ENCODE results near the gene KCNG3.

DNA sequence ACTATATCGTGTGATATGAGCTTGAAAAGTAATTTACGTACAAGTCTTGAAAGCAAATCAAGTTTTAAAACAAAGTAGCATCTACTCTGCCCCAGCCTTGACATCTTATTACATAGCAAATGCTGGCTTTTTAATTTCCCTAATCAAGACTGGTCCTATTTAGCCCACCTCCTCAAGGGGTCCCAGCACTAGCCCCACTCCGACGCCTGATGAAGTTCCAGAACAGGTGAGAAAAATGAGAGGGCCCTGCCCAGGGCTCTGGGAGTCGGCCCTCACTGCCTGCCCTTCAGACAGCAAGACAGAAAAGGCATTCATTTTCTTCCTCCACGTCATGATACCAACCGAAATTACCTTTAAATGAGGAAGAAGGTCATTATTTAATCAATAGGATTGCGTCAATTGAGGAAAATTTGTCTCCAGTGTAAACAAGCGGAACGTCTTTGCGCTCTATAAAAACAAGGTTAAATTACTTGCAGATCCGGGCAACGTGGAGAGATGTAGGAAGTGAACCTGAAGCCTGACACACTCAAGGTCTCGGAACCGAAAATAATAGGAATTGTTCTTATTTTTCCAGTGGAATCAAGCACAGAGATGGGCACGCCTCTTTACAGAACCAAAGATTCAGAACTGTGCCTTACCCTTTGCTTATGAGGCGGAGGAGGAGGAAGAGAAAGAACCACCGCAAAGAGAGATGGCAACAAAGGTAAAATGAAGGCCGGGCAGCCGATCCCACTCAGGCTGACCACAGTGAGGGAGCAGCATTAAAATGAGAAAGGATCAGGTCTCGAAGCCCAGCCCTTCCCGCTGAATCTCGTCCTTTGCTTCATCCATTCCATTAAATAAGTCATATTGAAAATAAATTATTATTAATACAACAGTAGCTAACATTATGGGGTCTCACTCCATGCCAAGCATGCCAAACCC lies 170.5 kb upstream of the PKDCC start:
- PRO-cap = no peak

GRCh38 chr2:41938026-41938930 lies 109.5 kb upstream of the PKDCC start:
- PRO-cap = no peak

DNA sequence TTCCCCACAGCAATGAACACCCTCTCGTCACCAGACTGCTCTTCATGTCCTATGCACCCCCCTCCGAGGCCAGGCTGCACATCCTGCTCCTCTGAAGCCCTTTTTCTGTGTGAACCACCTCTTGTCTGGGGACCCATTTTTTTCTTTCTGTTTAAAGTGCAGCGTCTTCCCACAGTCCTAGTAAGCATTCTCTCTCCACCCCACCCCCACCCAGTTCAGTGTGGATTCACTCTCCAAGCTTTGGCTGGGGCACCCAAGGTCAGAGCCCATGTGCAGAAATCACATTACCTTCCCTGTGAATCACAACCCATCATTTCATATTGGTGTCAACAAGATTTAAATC lies 26.4 kb upstream of the PKDCC start:
- PRO-cap = no peak

- PRO-cap = no peak
Observed at GRCh38 chr2:42060956-42061685, 13.3 kb downstream of the PKDCC start.

GRCh38 chr2:42072154-42072735 lies 24.4 kb downstream of the PKDCC start:
- PRO-cap = no peak

DNA sequence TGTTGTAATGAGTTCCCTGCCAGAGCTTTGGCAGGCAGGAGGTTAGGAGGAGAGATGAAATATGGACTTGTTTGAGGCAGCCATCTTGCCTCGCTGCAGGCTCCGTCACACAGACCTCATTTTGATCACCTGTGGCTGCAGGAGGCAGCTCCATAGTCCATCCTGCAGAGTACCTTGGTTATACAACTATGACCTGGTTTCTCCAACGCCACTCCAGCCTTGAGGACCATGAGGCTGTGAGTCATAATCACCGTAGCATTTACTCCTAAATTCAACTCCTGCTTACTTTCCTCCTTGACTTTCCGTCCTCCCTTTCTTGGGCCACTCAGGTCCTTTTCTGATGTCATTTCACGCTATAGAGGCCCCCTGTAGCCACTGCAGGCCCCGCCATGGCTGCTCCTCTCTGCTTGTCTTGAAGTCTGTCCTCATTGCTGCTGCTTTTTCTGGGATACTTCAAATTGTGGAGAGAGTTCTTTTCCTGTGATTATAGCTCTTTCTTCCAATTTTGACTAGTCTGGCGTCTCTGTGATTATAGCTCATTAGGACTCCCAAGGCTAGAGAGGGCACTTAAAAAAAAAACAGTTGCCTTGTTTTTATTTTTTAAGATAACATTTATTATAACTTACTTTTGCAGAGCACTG lies 26.3 kb upstream of the EML4 start:
- PRO-cap = no peak

DNA sequence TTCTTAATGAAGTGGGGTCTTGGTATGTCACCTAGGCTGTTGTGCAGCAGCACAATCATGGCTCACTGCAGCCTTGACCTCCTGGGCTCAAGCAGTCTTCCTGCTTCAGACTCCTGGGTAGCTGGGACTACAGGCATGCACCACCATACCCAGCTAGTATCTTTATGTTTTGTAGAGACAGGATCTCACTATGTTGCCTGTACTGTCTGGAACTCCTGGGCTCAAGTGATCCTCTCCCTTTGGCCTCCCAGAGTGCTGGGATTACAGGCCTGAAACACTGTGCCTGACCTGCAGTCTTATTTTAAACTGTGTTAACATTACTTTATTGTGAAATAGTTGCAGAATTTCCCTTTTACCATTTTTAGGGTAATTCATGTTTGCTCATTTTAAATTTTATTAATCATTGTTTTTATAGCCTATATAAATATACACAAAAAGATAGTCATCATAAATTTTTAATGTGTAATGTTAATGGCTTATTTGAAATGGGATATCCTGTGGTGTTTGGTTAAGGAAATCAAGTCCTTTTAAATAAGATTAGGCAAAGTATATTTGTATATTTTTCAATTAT lies 24.6 kb downstream of the EML4 start:
- PRO-cap = no peak

- PRO-cap = no peak
Observed at GRCh38 chr2:42342301-42343315, 18.4 kb downstream of the COX7A2L start.

GRCh38 chr2:42493895-42494401 lies at the start of gene KCNG3:
Gene KCNG3 (minus strand): TSS chr2:42493982.
- PRO-cap = bidirectional peak, plus-strand start at chr2:42494246, minus-strand start at chr2:42493982

DNA sequence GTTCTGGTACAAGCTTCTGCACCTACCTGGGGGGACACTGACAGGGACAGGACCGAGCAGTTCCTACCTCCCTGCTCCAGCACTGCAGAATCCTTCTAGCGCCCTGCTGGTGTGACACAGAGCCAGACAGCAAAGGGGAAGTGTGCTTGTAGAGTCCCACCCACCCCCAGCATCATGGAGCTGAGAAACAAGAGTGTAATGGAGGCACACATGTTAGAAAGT lies 38.3 kb downstream of the OXER1 start:
- PRO-cap = no peak

GRCh38 chr2:42866407-42866844 lies 74.0 kb upstream of the HAAO start:
- PRO-cap = no peak

- PRO-cap = unidirectional peak, minus-strand start at chr2:42875404; unidirectional peak, minus-strand start at chr2:42875462
Observed at GRCh38 chr2:42875344-42876166, 83.2 kb upstream of the HAAO start.

- PRO-cap = unidirectional peak, plus-strand start at chr2:42975297; unidirectional peak, plus-strand start at chr2:42975377
Observed at GRCh38 chr2:42974630-42975715, 182.6 kb upstream of the HAAO start.

DNA sequence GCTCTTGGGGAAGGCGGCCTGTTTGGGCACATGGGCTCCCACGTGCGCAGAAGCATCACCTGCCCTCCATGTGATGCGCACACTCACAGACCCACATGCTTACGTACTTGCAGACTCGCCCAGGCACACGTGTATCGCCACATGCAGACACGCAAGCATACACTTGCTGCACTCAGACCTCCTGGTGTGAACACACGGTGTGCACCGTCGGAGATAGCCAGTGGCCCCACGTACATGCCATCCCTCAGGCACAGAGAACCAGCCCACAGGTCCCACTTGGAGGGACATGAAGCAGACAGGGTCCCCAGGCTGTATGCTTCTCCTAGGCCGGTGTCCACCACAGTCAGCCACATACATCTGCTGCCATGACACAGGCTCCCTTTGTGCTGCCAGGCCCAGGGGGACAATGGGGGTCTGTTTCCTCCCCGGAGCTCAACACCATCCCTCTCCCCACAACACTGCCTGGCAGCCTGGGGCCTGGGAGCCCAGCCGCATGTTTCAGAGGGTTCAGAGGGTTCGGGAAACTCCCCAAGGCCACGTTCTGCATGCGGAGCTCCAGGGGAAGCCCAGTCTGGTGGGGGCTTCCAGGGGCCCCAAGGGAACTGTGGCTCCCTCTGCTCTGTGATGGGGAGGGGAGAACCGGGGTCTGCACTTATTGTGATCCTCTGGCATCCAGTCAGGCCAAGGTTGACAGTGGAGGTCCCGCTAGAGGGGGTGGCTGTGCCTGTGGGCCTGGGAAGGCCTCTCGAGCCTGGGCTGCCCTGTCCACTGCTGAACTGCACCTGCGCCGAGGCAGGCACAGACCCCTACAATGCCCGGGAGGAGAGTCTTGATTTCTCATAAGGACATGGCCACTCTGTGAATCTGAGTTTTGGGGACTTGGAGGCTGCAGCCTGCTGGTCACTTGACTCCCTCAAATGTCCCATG lies 208.1 kb upstream of the HAAO start:
- PRO-cap = no peak

DNA sequence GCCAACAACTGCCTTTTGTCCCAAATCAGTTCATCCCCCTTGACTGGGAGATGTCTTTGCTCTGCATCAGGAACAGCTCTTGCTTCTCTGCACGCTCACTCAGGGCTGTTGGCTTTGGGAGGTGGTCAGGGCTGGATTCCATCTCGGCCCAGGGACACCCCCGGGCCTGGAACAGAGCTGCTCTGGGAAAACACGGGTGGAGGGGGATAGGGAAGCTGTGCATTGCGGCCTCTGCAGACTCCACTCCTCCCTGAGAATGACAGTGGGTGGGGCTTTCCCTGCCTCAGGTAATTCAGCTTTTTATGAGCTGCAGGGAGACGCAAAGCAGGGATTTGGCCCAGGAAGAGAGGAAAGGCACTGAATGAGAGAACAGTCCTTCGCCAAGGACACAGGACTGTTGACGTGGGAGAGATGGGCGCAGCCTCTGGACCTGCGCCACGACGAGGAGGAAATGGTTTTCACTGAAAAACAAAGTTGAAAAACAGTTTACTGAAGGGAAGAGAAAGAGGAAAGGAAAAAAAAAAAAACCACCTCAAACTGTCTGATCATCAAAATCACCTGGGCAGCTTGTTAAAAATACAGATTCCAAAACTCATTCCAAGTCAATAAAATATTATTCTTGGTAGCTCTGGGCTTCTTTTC lies 194.1 kb downstream of the ZFP36L2 start:
- PRO-cap = no peak

- PRO-cap = no peak
Observed at GRCh38 chr2:43050790-43051081, 175.7 kb downstream of the ZFP36L2 start.

- PRO-cap = no peak
Observed at GRCh38 chr2:43056855-43057401, 169.5 kb downstream of the ZFP36L2 start.

DNA sequence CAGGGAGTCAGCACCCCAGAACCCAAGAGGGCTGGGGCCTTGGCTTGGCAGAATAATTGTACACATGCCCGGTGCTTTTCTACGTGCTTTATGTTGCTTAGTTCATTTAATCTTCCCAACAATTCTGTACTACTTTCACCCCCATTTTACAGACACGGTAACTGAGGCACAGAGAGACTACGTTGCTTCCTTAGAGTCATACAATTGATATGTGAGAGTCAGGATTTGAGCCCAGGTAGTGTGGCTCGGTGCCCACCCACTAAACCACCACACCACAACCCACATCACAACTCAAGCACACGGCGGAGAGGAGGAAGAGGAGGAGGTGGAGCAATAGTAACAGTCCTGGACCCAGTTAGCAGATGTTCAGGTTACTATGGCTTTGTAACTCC lies 167.3 kb downstream of the ZFP36L2 start:
- PRO-cap = no peak

DNA sequence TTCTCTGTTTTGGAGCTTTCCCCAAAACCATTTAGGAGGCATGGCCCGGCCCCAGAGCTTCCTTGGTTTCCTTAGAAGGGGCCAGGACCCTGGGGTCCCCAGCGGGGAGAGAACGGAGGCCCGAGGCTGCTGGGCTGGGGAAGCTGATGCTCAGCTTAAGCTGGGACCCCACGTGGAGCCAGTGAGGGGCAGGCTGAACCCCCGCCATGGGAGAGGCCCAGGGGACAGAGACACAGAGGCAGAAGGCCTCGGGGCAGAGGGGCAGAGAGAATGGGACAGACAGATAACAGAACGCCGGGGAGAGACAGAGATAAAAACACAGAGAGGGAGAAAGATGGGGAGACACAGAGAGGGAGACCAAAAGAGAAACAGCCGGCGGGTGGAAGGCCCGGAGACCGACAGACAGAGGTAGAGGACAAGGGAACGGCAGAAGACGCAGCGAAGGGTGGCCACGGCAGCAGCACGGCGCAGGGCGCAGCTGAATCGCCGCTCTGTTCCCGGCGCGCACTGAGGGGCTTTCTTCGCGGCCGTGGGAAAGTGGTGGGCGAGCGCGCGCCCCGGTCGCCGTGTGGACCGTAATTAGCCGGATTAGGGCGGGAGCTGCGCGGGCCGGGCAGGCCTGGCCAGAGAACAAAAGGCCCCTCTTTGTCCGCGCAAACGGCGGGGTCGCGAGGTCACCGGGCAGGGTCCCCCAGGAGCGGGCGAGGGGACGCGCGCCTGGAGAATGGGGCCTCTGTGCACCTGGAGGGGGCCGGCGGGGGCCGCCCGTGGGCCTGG lies 158.5 kb downstream of the ZFP36L2 start:
- PRO-cap = no peak

GRCh38 chr2:43082425-43082870 lies 144.0 kb downstream of the ZFP36L2 start:
- PRO-cap = no peak

Data from sternocleidomastoid (tissue), 1 donor.